Endodermal cell (in vitro differentiated cells): ENCODE results near the genes DDX39B, LST1, GPANK1, LY6G5C, MSH5 and CFB.

- PRO-cap: unidirectional peak, plus-strand start at chr6:31271445; bidirectional peak, plus-strand start at chr6:31271643, minus-strand start at chr6:31271646
Measured at GRCh38 chr6:31270824-31271933, 713 bp downstream of the HLA-C start.

- PRO-cap: unidirectional peak, minus-strand start at chr6:31533809
Measured at GRCh38 chr6:31533400-31533955, 4.7 kb downstream of the MCCD1 start.

DNA sequence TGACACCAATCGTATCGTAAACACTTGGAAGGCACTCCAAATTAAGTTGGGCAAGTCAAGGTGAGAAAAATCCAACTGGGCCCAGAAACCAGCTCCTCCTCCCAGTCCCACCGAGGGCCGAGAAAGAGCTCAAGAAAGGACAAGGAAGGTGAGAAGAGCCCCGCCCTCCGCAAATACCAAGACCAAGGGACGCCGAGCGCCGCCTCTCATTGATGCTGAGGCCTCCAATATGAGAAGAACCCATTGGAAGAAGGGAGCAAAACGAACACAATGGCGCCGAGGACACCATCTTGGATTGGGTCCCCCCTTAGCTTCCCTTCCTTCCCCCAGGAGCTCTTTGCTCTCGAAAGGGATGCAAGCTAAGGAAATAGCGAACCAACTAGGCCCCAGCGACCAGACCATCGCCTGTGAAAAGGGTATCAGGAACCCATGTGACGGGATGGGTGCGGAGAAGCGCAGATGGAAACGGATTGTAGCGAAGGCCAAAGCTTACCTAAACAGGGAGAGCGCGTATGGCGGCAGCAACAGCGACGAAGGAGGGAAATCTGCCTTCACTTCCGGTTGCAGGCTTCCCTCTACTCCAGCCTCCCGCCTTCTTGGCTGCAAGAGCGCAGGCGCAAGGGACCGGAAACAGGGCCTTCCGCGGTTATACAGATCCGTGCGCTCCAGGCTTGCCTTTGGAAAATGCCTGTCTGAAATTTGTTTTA lies at the start of gene DDX39B:
Gene DDX39B (minus strand): TSS at position 547 of the 707 bp plus-strand sequence.
- PRO-cap: bidirectional peak, plus-strand start at position 209 of the sequence, minus-strand start at position 121 of the sequence; bidirectional peak, plus-strand start at position 633 of the sequence, minus-strand start at position 547 of the sequence

- PRO-cap: bidirectional peak, plus-strand start at chr6:31542390, minus-strand start at chr6:31542327
Measured at GRCh38 chr6:31542164-31542648, 403 bp upstream of the DDX39B start.

DNA sequence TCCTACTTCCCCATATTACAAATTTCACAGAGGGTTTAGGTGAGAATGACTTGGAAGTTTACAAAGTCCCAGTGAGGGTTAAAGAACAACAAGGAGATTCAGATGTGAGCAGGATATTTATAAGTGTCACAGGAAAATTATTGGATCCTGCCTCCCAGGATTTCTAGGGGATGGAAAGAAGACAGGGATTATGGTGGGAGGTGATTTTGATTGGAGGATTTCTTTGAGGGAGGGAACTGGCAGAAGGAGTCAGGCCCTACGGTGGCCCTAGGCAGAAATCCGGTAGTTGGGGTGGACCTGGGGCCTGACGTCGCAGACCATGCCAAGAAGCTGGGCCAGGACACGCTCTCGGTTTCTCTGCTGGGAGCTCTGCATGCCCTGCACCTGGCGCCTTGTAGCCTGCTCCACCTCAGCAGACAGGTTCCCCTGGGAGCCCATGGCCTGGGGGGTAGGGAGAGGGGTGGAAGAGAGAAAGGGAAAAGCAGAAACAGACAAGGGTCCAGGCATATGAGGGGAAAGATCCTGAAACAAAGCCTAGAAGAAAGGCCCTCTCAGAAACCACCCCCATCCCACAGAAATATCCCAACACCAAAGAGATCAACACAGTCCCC lies 1.2 kb downstream of the ATP6V1G2 start:
- PRO-cap: no peak

DNA sequence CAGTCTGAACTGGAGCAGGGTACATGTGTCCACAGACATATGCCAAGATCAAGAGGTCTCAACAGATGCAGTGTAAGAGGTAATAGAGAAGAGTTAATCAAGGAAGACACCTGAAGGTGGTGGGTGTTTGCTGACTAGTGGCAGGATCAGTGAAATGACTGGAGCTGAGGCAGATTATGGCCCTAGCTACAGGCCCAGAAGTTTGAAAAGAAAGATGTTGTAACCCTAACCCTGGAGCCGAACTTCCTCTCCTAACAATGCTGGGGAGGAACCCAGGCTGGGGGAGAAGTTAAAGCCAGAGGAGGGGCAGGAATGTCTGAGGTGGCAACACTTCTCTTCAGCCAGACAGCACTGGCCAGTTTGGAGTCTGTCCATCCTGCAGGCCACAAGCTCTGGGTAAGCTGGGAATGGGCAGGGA lies at the start of gene LST1:
Gene LST1 (plus strand): TSS at position 358 of the 418 bp plus-strand sequence.
- PRO-cap: no peak

GRCh38 chr6:31615496-31616242 lies 635 bp downstream of the AIF1 start:
- PRO-cap: no peak

DNA sequence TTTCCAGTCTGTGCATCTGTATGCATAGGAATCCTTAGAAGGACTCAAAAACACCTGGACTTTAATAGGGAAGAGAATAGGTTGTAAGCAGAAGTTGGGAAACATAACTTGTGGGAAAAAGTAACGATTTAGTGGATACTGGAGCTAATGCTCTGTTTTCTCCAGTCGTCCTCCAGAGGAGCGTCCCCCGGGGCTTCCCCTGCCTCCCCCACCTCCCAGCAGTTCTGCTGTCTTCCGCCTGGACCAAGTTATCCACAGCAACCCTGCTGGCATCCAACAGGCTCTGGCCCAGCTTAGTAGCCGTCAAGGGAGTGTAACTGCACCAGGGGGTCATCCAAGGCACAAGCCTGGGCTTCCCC lies 12.7 kb downstream of the PRRC2A start:
- PRO-cap: no peak

- PRO-cap: no peak
Measured at GRCh38 chr6:31636044-31636502, 15.6 kb downstream of the PRRC2A start.

DNA sequence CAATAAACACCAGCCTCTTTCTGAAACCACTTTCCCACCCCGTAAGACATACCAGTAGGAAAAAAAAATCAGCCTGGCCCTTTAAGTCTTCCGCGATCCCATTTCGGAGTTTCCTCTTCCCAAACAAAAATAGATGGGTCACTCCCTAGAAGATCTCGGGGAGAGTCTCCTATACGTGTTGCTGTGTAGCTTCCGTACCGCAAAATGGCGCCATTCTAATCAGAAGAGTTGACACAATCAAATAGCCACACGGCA lies at the start of gene GPANK1:
Gene GPANK1 (minus strand): TSS at position 209 of the 255 bp plus-strand sequence.
- PRO-cap: bidirectional peak, plus-strand start outside the sequence, minus-strand start at position 209 of the sequence

DNA sequence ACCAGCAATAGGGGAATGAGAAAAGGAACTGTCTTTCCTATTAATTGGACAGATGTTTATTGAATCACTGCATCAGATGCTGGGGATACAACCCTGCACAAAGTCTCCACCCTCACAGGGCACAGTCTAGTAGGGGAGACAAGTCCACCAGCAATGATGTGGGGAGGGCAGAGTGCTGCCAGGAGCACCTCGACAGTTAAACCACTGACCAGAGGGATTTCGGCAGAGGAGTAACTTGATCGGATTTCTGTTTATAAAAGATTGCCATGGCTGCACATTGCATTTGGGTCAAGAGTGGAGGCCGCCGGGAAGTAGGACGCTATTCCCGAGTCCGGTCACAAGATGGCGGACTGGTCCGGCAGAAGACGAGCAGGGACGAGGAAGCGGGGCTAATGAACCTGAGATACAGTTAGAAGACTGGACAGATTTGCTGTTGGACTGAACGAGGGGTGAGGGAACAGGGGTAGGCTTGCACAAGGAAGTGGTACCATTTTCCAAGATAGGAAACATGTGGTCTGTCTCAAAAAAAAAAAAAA lies at the start of gene LY6G5C:
Gene LY6G5C (minus strand): TSS at position 521 of the 536 bp plus-strand sequence.
- PRO-cap: no peak

- PRO-cap: bidirectional peak, plus-strand start at chr6:31730434, minus-strand start at chr6:31730178
Measured at GRCh38 chr6:31730332-31731053, 1.4 kb upstream of the DDAH2 start.

DNA sequence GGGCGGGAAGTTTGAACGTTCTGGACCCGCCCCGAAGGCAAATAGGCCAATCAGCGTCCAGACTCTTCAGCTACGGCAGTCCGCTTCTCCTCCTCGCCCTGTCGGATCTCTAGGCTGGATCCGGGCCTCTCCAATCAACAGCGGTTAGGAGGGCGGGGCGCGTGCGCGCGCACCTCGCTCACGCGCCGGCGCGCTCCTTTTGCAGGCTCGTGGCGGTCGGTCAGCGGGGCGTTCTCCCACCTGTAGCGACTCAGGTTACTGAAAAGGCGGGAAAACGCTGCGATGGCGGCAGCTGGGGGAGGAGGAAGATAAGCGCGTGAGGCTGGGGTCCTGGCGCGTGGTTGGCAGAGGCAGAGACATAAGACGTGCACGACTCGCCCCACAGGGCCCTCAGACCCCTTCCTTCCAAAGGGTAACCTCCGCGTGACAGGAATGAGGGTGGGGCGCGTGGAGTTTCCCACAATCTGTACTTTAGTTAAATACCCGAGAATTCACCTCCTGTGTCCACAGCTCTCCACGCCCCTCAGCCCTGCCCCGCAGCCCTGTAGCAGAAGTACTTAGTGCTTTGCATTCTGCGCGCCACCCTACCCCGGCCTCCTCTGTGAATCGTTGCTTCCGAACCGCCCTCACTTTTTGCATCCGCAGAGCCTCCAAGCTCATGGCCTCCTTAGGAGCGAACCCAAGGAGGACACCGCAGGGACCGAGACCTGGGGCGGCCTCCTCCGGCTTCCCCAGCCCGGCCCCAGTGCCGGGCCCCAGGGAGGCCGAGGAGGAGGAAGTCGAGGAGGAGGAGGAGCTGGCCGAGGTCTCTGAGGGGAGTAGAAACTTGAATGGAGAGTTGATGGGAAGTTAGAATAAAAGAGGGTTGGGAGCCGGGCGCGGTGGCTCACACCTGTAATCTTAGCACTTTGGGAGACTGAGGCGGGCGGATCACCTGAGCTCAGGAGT lies at the start of gene MSH5:
Gene MSH5 (plus strand): TSS at position 197 of the 948 bp plus-strand sequence.
- PRO-cap: bidirectional peak, plus-strand start at position 359 of the sequence, minus-strand start outside the sequence; bidirectional peak, plus-strand start at position 570 of the sequence, minus-strand start at position 747 of the sequence; bidirectional peak, plus-strand start at position 857 of the sequence, minus-strand start at position 832 of the sequence

DNA sequence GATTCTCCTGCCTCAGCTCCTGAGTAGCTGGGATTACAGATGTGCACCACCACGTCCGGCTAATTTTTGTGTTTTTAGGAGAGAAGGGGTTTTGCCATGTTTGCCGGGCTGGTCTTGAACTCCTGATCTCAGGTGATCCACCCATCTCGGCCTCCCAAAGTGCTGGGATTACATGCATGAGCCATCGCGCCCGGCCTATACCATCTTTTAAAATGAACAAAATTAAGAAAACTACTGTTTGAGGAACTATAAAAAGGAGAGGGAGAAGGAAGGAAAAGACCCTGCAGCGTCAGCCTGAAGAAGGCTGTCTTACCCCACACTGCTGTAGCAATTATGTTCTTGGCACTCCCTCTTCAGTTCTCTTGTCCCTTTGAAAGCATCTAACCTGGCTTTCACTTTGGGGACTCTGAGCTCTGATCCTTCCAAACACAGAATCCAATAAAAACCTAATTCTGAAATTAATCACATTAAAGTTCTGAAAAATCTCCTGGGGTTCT lies 3.8 kb upstream of the HSPA1B start:
- PRO-cap: no peak

DNA sequence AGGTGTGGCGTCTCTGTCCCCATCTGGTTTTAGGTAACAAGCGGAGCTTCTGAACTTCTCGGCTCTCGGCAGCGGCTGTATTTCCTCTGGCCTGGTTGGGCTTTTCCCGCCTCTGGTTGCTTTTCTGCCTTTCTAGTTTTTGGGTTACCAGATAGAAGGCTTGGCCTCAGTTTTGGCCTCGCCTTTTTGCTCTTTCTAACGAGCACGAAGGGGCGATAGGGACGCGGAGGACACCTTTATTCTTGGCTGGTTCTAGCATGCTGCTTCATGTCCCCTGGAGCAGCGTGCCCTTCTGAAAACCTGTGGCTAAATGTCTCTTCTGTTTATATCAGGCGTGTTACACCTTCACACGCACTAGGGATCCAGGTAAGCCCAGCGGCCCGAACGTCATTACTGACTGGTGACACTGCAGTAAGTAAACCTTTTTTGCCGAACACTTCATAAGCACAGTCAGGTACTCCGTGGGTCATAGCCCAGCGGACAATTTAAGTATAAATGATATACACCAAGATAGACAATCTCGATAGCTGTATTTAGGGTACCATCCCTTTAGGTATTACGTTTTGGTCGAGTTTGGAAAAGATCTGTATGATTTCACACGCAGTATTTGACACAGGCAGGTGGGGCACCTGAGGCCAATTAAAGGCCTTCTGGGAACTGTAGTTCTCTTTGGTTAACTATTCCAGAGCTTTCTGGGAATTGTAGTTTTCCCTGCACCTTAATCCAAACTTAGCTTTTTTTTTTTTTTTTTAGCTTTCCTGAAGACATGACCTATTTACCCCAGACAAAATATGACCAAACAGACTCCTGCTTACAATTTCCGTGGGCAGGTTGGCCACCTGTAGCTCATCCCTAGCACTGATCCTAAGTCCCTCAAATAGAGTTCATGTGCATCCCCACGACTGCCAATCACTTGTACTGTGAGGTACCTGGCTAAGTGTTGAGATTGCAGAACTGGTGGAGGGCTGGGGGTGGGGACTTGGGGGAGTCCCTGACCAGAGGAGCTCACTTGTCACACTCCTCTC lies 724 bp upstream of the EHMT2 start:
- PRO-cap: no peak

- PRO-cap: no peak
Measured at GRCh38 chr6:31907395-31907685, 5.5 kb upstream of the ZBTB12 start.

DNA sequence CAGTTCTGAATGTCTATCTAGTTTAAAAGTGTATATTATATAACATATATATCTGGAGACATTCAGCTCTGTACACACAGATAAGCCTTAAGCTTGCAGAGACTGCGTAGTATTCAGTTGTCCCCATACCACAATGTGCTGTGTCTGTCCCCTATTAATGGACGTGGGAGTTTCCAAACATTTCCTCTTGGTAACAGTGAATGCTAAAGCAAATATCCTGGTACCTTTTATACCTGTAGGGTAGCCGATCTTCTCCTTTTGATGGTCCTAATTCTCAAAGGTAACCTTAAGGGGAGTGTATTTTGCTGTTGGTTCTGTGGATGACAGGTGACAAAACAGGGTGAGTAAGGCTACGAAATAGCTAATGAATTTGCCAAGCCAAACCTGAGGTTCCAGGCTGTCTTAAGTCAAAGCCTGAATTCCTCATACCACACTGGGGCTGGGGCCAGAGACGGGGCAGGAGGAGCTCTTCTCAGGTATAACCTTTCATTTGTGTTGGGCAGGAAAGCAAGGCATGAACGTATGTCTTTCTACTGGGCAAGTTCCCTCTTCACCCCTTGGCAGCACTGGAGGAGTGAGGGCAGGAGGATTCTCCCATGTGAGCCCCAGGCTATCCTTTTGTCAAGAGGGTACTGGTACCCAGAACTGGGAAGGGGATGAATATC lies 7.7 kb upstream of the C2 start:
- PRO-cap: no peak

DNA sequence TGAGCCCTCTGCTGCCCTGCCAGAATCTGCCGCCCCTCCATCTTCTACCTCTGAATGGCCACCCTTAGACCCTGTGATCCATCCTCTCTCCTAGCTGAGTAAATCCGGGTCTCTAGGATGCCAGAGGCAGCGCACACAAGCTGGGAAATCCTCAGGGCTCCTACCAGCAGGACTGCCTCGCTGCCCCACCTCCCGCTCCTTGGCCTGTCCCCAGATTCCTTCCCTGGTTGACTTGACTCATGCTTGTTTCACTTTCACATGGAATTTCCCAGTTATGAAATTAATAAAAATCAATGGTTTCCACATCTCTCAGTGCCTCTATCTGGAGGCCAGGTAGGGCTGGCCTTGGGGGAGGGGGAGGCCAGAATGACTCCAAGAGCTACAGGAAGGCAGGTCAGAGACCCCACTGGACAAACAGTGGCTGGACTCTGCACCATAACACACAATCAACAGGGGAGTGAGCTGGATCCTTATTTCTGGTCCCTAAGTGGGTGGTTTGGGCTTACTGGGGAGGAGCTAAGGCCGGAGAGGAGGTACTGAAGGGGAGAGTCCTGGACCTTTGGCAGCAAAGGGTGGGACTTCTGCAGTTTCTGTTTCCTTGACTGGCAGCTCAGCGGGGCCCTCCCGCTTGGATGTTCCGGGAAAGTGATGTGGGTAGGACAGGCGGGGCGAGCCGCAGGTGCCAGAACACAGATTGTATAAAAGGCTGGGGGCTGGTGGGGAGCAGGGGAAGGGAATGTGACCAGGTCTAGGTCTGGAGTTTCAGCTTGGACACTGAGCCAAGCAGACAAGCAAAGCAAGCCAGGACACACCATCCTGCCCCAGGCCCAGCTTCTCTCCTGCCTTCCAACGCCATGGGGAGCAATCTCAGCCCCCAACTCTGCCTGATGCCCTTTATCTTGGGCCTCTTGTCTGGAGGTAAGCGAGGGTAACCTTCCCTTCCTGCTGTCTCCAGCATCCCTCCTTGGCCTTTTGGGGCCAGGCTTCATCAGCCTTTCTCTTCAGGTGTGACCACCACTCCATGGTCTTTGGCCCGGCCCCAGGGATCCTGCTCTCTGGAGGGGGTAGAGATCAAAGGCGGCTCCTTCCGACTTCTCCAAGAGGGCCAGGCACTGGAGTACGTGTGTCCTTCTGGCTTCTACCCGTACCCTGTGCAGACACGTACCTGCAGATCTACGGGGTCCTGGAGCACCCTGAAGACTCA lies at the start of gene CFB:
Gene CFB (plus strand): TSS at position 728 of the 1,204 bp plus-strand sequence.
- PRO-cap: no peak

- PRO-cap: no peak
Measured at GRCh38 chr6:31947000-31947971, 1.4 kb downstream of the CFB start.

DNA sequence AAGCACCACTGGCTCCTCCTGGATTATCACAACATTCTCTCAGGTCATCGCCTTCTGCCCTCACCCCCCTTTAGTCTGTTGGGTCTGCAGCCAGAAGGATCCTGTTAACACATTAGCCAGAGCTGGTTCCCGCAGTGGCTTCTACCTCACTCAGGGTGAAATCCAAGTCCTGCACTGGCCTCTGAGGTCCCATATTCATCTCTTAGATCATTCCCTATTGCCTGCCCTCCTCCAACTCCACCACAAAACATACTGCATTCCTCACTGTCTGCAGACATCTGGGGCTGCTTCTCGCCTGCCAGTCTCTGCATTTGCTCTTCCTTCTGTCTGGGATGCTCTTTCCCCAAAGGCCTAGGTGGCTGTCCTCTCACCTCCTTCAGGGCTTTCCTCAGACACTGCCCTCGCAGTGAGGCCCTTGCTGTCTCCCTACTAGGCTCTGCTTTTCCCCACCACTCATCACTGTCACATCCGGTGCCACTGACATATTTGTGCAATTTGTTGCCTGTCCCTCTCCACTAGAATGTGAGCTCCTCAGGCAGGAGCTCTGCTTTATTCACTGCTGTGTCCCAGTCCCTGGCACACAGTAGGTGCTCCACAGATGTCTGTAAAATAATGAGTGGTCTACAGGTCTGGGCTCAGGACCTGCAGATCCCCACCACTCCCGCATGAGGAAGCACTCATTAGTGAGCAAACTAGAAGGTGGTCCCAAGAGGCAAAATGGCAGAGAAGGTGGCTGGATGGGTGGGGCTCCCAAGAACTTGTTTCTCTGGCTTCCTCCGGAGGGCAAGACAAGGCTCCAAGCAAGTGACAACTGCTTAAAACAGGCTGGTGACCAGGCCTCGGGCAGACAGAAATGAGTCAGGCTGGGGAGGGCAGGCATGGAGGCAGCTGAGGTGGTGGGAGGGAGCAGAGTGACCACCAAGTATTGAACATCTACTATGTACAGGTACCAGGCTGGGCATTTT lies 33.7 kb downstream of the TNXB start:
- PRO-cap: no peak